GM19239 (cell line): ENCODE results near the gene EPB41L3.

DNA sequence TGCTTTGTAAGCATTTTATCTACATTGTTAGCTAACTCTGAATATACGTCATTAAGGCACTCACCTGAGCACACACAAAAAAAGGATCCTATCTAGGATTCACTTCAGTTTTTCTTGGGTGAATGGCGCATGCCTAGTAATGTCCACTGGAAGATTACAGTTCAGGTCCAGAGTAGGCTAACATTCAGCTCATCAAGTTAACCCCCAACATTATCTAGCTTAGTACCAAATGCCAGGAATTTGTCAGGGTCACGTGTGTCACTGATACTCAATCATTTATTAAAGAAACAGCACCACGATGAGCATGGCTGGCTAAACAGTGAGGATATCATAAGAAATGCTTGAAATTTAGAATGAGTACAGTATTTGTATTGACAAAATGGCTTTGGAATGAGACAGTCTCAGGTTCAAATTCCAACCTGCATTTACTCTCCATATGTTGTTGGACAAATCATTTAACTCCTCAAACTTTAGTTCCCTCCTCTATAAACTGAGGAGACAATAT lies 22.6 kb downstream of the EPB41L3 start:
- RRBS, result no CpG with 5 or more reads among the region's 4 CpGs

- RRBS, result no CpG with 5 or more reads among the region's 51 CpGs
Measured at GRCh38 chr18:5543821-5544575, at the start of gene EPB41L3. Gene EPB41L3 (minus strand): TSS chr18:5543997.

DNA sequence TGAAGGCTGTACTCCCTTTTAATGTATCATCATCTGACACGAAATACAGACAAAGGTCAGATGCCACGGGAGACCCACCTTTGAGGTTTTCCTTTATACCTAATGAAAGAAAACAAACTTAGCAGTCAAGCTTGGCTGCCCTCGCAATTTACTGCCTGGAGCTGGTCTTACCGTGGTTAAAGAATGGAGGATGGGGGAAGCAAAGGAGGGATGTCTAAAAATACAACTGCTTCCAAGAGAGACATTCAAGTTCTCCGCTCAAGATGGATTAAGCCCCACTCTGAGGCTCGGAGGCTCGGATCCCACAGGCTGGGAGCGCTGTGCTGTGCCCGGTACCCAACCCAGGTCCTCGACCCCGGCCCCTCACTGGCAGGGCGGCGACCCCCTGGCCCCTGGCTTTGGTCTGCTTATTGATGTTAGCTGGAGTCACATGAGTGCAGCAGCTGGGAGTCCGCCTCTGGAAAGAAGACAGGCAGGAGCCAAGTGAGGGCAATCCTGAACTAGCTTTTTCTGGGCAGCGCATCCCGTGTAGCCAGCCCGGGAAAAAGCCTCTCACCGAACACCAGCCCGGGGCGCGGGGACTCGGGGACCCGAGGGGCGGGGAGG lies 869 bp downstream of the TMEM200C start:
- RRBS, result no CpG with 5 or more reads among the region's 24 CpGs

GRCh38 chr18:6013563-6013987 lies 118.3 kb upstream of the TMEM200C start:
- RRBS, result no CpG with 5 or more reads among the region's 7 CpGs

DNA sequence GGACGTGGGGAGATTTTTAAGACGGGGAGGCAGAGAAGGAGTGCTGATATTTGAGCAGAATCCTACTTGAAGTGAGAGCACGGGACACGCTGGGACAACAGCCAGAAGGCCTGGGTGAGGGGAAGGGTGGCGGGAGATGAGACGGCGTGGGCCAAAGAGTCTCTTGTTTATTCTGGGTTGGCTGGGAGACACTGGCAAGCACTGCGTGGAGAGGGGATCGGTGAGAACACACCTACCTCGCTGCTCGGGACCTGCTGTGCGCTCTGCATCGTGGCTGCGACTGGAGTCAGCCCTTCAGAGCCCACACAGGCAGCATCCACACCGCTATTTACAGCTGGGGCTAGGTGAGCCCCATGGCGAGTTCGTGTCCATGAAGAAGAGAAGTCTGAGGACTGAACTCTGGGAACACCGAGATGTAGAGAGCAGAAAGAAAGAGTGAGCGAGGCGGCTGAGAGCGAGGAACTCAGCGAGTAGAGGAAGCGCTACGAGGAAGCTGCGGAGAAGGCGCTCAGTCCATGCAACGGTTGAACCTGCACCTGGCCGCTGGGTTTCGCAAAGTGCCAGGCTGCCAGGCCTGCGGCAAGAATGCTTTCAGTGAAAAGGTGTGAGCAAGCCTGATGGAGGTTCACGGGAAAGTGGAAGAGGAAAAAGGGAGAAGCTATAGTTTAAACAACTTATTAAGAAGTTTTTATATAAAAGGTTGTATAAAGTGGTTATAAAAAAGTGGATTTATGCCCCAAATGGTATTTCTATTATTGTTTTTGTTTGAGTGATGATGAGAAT lies 250.8 kb upstream of the TMEM200C start:
- RRBS, result no CpG with 5 or more reads among the region's 31 CpGs

GRCh38 chr18:6376687-6377339 lies 37.9 kb downstream of the L3MBTL4 start:
- RRBS, result no CpG with 5 or more reads among the region's 6 CpGs

DNA sequence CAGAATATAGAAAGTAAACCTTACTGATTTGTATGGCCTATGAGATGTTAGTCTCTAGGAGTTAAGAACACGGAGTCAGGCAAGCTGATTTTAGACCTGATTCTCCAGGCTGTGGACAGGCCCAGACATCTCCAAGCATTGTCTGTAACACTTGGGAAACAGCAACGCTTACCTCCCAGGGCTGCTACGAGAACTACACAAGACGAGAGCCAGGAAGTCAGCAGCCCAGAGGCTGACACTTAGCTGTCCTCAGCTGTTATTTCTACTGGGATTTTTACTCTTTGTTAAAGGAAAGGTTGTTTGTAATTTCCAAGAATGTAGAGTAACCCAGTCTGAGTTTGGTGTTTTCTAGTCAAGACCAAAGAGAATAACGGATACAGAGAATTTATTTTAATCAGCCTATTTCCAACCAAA lies 123.5 kb downstream of the LAMA1 start:
- RRBS, result no CpG with 5 or more reads among the region's 5 CpGs

DNA sequence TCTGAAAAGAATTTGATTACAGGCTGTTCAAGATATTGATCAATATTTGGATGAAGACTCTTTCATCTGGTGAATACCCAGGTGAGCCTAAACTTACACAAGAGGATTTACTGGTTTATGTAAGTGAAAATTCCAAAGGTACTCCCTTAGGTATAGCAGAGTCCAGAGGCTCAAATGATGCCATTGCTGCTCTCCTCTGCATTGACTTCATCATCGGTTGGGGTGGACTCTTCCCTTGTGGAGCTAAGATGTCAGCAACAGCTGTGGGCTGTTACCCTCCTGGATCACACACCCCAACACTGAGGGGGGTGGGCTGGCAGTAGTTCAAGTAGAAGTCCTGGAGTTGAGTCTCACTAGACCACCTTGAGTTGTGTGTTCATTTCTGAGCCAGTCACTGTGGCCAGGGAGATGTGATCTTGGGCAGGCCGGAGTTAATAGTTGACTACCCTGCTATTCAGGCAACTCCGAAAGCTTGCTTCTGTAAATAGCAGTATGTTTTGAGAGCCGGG lies 236.9 kb downstream of the PTPRM start:
- RRBS, result 67% methylated on average over 1 of the region's 4 CpGs

DNA sequence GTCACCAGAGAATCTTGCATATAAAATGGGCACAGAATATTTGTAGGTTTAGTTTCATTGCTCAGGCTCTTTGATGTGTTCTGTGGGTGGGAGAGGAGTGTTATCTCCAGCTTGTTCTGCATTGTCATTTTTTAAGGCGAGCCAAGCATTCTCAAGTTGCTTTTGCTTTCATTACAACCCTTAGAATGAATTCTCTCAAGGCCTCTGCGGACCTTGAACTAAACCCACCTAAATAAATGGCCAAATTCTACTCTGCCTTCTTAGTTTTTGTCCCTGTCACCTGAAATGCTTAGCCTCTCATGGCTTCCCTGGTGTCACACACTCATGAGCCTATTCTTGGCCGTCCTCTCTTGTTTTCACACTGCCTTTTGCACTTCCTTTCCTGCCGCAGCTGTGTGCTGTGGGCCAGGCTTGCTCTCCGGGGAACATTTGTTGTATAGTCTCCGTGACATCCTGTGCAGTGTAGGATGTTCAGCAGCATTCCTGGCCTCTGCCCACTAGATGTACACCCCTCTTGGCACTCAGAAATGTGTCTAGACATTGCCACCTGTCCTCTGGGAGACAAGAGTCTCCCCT lies 255.5 kb downstream of the PTPRM start:
- RRBS, result no CpG with 5 or more reads among the region's 6 CpGs

DNA sequence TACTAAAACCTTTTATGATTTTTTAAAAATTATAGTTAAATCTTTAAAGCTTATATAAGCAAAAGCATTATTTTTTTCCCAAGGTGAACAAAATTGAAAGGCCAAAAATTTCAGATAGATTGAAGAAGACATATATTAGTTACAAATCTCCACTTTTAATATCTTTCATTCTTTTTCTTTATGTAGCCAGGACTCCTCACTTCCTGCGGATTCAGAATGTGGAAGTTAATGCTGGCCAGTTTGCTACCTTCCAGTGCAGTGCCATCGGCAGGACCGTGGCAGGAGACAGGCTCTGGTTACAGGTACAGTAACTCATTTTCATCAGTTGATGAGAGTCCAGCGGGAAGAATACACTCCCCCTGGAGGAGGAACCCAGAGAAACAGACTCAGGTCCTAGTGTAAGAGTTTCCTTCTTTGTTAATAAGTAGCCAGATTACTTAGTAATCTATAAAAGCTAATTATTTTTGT lies 359.3 kb downstream of the PTPRM start:
- RRBS, result no CpG with 5 or more reads among the region's 4 CpGs

GRCh38 chr18:8062747-8063224 lies 495.7 kb downstream of the PTPRM start:
- RRBS, result no CpG with 5 or more reads among the region's 20 CpGs

DNA sequence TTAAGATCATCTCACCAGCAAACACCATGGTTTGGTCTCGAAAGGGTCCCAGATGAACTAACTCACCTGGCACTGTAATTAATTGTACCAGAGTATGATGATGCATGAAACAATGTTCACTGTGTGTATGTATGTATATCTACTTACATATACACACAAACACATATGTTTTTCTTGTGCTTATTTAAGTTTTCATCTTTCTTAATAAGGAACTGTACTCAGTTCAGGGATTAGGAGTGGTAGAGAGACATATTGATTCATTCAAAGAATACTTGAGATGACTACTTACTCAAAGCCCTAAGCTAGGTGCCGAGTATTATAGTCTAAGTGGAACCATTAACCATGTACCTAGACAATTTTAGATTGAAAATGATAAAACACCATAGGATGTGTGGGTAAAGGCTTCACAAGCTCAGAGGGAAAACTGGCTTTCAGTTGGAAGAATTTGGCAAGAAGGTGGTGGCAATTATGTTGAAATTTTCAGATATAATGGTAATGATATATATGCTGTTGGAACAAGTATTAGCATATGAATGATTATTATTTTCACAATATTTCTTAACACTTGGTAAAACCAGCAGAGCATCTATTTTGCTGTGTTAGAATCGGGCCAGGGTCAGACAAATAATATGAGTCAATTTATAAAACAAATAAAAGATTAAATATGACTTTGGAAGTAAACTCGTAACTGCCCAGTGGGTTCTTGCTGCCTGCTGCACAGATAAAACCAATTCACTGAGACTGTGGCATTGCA lies 436.3 kb upstream of the RAB12 start:
- RRBS, result no CpG with 5 or more reads among the region's 4 CpGs

DNA sequence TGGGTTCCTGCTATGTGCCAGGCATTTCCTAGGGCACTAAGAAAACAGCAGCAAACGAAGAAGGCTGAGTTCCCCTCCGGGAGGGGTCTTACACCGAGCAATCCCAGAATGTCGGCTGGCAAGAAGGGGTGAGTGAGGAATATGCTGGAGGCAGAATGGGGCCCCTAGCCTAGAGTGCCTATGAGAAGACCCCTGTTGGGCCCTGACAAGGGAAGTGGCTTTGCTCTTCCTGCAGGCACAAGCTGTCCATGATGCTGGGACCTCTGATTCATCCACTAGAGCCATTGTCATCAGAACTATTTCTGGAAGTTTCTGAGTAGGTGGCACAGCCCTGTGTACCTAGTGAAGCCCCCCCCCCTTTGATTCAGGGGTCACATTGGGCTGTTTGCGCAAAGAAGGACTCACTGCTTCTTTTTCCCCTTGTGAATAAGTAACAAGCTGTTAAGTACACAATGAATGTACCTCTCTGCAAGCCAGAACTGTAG lies 267.9 kb upstream of the RAB12 start:
- RRBS, result no CpG with 5 or more reads among the region's 5 CpGs

- RRBS, result no CpG with 5 or more reads among the region's 1 CpG
Measured at GRCh38 chr18:8370620-8371183, 238.5 kb upstream of the RAB12 start.

DNA sequence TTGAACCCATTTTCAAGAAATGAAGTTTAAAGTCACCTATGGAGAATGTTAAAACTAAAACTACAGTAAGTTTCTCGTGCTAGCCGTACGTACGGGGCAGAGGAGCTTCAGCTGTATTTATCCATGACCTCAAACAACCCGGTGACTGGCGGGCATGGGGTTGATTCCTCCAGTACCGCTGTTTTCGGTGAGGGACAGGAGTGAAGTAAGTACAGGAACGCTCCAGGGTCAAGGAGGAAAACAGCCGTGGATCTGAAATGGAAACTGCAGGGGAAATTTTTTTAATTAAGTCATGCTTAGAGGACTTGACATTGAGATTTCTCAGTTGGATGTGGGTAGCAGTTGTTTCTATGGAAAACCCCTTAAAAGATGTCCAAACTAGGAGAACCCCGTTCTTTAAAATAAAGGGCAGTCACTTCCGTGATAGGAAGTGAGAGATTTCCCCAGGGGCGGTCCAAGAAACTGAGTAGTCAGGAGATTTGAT lies 1.2 kb downstream of the RAB12 start:
- RRBS, result no CpG with 5 or more reads among the region's 13 CpGs

DNA sequence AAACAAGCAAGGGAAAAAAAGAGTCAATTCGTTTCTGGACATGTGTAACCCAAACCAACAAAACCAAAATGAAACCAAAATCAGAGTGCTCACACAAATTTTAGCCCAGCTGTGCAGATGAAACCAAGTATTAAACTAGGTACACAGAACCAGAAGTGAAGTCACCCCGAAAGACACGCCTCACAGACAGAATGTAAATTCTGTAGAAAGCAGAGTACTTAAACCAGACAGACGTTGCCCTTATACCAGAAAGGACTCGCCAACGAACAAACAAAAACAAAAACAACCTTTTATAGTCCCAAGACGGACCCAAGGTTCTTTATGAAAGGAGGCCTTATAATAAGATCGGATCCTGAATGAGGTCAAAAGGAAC lies 31.9 kb upstream of the MTCL1 start:
- RRBS, result no CpG with 5 or more reads among the region's 8 CpGs

GRCh38 chr18:8705853-8706773 lies 757 bp downstream of the MTCL1 start:
- RRBS, result 2% methylated on average over 78 of the region's 135 CpGs

DNA sequence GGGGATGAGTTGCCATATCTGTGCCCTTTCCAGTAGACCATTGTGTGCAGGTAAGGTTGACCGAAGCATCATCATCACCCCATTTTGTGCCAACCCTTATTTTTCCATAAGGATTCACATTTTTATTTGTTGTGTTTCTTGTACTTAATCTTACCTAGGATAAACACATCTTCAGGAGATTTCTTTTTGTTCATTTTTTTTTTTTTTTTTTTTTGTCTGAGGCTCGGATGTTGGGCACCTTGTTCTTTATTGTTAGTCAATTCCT lies 11.0 kb downstream of the MTCL1 start:
- RRBS, result no CpG with 5 or more reads among the region's 2 CpGs

DNA sequence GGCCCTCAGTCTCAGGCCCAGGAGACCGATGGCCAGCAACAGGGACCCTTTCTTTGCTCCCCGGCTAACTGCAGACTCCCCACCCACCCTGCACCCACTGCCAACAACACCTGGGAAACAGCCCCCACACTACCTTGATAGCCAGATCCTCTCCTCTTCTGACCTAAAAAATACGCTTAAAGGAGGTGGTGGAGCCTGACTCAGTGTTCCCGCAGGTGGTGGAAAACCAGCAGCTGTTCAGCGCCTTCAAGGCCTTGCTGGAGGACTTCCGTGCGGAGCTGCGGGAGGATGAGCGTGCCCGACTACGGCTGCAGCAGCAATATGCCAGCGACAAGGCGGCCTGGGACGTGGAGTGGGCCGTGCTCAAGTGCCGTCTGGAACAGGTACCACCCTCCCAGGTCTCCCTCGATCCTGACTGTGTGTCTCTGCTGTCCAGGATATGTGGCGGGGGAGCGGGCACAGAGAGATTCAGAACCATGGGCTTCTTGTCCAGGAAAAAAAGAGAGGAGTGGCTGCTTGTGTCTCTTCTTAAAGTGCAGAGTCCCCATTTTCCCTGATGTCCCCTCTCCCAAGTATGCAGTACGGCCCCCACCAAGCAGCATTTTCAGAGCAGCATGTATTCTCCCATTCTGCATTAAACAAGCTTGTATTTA lies 101.4 kb downstream of the MTCL1 start:
- RRBS, result no CpG with 5 or more reads among the region's 20 CpGs

- RRBS, result no CpG with 5 or more reads among the region's 15 CpGs
Measured at GRCh38 chr18:8949063-8949676, 153.3 kb upstream of the NDUFV2 start.